Astrocyte (in vitro differentiated cells and primary cell): ENCODE data around the genes GPC6 and UGGT2.

GRCh38 chr13:93226673-93227176 lies at the start of gene GPC6:
TSS of gene GPC6 (plus strand) at chr13:93226807.
- PRO-cap = bidirectional peak, plus-strand start at chr13:93226809, minus-strand start at chr13:93226486
- RRBS, 2 experiments = no CpG with 5 or more reads among the region's 27 CpGs

GRCh38 chr13:93227762-93228726 lies 1.4 kb downstream of the GPC6 start:
- PRO-cap = bidirectional peak, plus-strand start at chr13:93228662, minus-strand start at chr13:93228372
- RRBS, 2 experiments = under 1 to 2% methylated on average over 15 to 36 of the region's 81 CpGs

DNA sequence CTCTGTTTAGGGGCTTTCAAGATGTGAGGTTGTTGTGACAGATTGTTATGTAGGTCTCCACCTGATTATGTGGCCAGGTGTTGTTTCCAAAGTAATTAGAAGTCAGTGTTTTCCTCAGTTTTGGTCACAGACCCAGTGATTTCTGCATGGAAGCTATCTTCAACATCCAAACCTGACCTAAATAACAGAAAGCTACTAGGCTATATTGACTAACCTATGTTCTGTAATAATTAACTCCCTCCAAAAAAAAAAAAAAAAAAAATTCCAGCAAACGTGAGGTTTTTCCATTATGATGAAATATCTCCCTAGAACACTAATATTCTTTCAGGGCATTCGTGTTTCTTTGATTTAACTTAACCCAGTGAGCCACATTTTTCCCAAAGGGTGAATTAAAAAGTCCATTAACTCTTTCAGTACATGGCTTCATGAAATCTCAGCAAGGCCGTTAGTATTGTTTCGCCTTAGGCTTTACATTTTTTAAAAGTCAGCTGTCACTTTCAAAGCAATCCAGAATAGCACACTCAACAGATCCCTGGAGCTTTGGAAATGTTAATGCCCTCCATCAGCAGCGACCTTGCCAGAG lies 175.9 kb downstream of the DCT start:
- PRO-cap = no peak
- RRBS, 2 experiments = no CpG with 5 or more reads among the region's 5 CpGs

- PRO-cap = no peak
- RRBS, 2 experiments = no CpG with 5 or more reads among the region's 6 CpGs
Measured at GRCh38 chr13:94329309-94329644, 150.2 kb downstream of the DCT start.

GRCh38 chr13:95227010-95227209 lies 74.3 kb downstream of the ABCC4 start:
- PRO-cap = no peak
- RRBS, 2 experiments = no CpG with 5 or more reads among the region's 1 CpG

- PRO-cap = no peak
- RRBS, 2 experiments = no CpG with 5 or more reads among the region's 3 CpGs
Measured at GRCh38 chr13:95314445-95314908, 13.2 kb upstream of the ABCC4 start.

- PRO-cap = unidirectional peak, plus-strand start at chr13:95403962
- RRBS, 2 experiments = no CpG with 5 or more reads among the region's 38 CpGs
Measured at GRCh38 chr13:95403367-95404700, 102.6 kb upstream of the ABCC4 start.

DNA sequence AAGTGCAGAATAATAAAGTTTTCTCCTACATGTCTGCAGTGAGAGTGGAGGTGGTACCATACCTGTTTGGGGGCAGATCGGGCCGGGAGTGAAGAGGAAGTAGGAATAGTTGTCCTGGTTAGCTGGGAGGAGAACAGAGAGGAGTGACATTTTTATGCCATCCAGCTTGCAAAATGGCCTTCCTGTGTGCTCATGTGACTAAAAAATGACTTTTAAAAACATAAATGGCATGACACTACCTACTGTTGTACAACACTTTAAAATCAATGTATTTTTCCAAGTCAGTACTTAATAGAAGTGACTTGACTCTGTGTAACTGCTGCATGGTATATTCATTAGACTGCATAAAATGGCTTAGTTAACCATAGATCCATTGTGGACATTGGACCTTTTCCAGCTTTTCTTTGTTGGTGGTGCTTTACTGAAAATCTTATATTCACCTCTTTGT lies 1.9 kb downstream of the CLDN10 start:
- PRO-cap = no peak
- RRBS, 2 experiments = no CpG with 5 or more reads among the region's 2 CpGs

GRCh38 chr13:95713575-95713922 lies 36.6 kb downstream of the DNAJC3 start:
- PRO-cap = no peak
- RRBS, 2 experiments = no CpG with 5 or more reads among the region's 2 CpGs

GRCh38 chr13:96052499-96053680 lies at the start of gene UGGT2:
TSS of gene UGGT2 (minus strand) at chr13:96053401.
- PRO-cap = bidirectional peak, plus-strand start at chr13:96053634, minus-strand start at chr13:96053360
- RRBS, 2 experiments = under 1 to 1% methylated on average over 26 to 37 of the region's 89 CpGs

GRCh38 chr13:96993702-96994092 lies 579 bp downstream of the OXGR1 start:
- PRO-cap = no peak
- RRBS, 2 experiments = no CpG with 5 or more reads among the region's 8 CpGs

DNA sequence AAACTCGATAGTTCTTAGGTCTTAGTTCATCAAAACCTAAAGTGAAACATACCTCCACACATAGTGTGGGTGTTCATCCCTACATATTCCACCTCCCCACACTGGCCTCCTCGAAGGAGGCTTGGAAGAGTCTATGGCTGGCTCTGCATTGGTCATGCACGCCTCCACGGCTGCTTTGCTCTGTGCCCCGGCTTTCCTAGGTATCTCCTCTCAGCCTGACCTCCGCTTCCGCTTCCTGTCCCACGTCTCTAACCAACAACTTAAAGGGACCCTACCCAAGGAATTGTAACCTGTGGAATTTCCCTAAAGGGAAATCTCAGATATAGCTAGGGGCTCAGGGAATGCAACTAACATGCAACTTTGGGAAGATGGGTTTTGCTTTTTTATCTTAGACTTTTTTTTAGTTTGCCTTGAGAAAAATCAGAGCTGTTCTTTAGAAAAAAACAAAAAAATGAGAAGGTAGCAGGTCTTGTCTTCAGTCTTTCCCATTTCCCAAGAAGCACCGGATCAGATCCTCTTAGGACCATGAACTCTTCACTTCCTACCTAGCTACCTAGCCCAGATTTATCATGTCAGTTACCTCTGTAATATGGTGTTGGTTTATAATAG lies 79.6 kb upstream of the MBNL2 start:
- PRO-cap = unidirectional peak, minus-strand start at position 184 of the sequence
- RRBS, 2 experiments = no CpG with 5 or more reads among the region's 9 CpGs

DNA sequence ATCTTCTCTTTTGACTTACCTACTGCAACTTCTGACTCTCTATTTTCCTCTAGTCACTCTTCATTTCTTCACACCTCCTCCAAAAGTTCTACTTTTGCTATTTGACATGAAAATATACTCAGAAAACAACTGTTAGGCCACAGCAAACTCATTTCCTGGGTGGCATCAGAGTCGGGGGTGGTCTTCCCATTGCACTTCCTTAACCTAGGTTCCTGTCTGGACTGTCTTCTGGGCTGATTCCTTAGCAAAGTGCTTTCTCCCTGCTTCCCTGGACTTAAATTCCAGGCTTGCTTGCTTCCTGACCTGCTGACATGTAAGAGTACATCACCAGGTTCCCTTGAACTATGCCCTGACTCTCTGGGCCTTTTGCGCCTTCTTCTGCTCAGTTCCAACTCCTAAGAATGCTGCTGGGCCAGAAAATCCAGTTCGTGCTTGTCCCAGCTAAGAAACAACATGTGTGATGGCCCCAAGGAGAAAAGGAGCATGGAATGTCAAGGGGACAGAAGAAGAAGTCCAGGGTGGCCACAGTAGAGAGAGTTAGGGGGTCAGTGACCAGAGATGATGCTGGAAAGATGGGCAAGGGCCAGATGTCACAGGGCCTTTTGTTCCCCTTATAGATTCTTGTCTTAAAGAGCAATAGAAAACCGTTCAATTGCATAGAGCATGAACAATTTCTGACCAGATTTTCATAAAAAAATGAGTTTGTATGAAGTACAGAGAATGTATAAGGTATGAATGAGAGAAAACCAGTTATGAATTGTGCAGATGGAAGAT lies 42.6 kb upstream of the MBNL2 start:
- PRO-cap = no peak
- RRBS, 2 experiments = no CpG with 5 or more reads among the region's 4 CpGs

- PRO-cap = no peak
- RRBS, 2 experiments = no CpG with 5 or more reads among the region's 6 CpGs
Measured at GRCh38 chr13:97269599-97270295, 47.6 kb downstream of the MBNL2 start.

DNA sequence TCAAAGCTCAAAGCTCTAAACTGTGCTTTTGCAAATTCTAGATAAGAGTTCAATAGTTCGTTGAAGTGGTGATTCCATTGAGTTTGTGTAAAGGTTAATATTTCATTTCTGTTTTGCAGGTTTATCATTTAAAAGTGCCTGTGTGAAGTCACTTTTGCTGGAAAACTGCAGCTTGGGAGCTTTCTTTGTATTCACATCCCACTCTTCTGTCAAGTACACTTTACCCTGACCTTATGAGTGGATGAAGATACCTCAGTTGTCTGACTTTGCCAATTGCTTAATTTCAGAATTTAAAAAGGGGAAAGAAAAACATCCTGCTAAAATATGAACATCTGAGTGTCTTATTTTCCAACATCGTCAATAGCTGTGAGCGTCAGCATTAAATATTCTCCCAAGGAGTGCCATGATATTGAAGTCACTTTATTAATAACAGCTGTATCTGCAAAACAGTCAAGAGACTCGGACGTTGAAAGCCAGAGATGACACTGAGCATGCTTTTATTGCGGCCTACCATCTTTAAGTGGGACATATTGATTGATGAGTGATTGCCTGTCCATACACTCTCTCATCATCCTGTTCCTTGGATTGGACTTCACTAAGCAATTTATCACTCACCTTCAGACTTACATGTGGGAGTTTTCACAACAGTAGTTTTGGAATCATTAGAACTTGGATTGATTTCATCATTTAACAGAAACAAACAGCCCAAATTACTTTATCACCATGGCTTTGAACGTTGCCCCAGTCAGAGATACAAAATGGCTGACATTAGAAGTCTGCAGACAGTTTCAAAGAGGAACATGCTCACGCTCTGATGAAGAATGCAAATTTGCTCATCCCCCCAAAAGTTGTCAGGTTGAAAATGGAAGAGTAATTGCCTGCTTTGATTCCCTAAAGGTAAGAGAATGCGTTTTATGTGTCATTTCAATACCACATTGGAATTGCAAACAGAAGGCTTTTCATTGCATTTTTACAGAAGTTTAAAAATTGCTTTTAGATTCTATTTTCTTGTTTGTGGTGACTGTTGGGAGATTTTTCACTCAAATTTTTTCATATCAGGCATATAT lies 53.7 kb downstream of the MBNL2 start:
- PRO-cap = no peak
- RRBS, 2 experiments = no CpG with 5 or more reads among the region's 9 CpGs

GRCh38 chr13:97328118-97328737 lies 105.7 kb upstream of the RAP2A start:
- PRO-cap = bidirectional peak, plus-strand start at chr13:97328385, minus-strand start at chr13:97328245
- RRBS, 2 experiments = no CpG with 5 or more reads among the region's 14 CpGs

- PRO-cap = no peak
- RRBS, 2 experiments = no CpG with 5 or more reads among the region's 10 CpGs
Measured at GRCh38 chr13:97367457-97368021, 66.4 kb upstream of the RAP2A start.

DNA sequence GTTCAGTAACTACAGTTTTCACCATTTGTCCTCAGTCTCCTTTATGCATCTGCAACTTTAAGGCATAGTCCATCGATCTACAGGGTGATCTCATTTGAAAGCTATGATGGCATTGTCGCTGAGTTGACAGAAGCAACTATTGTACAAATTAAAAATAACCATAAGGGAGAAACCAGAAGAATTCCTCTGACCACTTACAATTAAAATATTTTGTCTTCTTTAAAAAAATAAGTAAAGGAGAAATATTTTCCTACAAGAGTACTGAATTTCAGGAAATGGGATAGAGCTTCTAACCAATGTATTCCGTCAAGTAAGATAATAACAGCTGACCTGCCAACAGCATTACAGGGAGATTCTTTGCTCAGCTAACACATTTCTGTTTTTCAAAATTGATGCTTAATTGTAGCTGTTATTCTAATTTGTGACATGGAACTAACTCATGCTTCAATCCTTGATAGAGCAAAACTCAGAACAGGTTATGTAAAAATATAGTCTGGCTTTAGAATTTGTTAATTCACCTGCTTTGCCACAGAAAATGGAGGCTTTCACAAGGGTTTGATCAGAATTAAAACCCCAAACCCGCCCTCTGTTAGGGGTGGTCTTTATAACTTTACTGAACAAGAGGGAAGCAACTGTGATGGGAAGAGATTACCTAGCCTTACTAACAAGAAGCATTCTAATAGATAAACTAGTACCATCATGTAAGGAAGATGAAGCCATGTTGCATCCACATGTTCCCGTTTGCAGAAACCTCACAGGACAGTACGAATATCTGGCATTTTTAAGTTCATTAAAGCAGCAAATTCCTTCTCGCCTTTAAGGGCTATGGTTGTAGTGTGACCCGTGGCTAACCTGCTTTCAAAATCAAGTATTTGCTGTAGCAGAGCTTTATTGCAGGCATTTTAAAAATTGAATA lies 30.9 kb downstream of the RAP2A start:
- PRO-cap = no peak
- RRBS, 2 experiments = no CpG with 5 or more reads among the region's 8 CpGs

DNA sequence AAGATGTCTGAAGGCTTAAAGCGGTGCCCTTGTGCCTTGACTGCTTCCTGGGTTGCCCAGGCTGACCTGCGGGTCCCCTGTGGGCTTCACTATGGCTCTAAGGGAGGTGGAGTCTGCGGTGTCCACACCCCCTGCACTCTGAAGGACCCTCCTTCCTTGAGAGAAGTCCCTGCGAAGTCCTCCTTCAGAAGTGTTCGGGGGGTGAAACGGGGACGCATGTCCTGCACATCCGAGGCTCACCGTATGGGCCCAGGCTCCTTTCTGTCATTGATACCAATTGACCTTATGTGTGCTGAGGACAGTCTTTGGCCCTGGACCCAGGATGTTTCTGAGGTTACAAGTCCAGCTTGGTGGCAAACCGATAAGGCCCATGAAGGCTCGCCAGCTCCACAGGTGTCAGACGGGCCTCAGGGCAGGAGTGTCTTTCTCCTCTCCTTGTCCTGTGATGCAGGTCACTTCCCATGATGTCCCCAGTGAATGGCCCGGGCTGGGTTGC lies 11.6 kb upstream of the RNF113B start:
- PRO-cap = no peak
- RRBS, 2 experiments = no CpG with 5 or more reads among the region's 13 CpGs

DNA sequence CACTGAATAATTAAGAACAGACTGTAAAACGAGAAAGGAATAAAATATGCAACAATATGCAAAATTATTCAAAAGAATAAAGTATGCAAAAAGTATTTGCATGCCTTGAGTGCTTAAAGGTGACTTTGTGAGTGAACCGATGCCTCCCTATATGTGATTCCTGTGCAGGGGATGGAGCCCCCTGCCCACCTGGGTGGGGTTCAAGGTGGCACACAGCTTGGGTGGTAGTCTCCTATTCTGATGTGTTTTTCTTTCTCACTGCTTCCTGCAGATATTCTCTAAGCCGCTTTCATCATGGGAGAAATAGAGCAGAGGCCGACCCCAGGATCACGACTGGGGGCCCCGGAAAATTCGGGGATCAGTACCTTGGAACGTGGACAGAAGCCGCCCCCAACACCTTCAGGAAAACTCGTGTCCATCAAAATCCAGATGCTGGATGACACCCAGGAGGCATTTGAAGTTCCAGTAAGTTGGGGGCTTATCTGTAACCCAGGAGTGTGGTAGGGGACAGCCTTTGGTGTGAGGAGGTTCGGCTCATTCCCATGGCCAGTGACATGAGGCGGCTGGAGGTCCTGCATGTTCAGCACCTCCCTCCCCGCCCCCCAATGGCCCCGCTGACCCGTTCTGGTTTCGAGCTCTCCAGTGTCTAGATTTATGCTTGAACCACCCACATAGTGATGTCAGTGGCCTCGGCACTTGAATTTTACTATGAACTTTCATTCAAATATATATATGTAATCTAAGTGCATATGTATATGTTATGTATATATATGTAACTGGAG lies 36.1 kb upstream of the RNF113B start:
- PRO-cap = no peak
- RRBS, 2 experiments = no CpG with 5 or more reads among the region's 17 CpGs